ENCODE measurements around the gene EIF2S1.

DNA sequence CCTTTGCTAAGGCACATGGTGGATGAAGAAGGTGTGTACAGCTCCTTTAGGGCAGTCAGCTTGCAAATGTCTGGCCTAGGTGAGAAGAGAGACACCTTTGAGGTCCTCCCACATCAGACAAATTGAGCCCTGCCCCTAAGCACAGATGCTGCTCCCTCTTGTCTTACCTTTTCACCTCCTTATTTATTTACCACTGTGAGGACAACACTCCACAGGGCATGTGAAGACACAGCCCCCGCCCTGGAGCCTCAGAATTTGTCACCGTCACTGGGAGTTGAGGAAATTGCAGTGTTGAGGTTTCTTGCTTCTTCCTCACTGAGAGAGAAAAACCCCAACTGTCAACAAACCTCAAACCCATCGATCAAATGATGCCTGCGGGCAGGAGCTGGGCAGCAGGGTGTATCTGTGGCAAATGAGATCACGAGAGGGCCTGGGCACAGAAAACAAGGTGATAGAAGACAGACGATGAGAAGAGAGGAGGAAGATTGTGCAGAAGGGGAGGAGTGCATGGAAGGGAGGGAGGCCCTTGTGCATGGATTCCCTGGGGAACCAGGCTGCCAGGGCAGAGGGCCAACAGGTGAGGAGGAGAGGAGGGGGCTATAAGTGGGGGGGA lies 30.5 kb upstream of the PLEKHG3 start:
- RRBS, result no CpG with 5 or more reads among the region's 6 CpGs

DNA sequence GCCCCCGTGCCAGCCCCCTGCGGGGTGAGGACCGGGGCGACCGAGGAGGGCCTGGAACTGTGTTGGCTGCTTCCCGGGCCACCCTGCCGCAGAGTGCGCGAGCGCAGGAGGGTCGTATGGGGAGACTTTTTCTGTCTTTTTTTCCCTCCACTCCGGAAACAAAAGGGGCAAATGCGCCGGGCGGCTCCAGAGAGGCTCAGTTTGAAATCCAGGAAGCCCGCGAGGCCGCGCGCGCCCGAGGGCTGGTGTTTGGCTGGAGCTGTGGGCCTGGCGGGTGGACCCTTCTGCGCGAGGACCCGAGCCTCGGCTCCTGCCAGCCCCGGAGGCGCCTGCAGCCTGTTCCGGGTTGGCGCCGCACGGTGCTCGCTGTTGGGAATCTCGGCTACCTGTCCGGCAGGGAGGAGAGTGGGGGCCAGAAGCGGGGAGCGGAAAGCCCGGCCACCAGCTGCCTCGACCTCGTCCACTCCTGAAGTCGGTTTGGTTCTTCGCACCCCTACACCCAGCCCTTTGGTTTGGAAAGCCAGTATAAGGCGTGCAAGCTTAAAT lies 651 bp downstream of the PLEKHG3 start:
- RRBS, result 2% methylated on average over 20 of the region's 44 CpGs

DNA sequence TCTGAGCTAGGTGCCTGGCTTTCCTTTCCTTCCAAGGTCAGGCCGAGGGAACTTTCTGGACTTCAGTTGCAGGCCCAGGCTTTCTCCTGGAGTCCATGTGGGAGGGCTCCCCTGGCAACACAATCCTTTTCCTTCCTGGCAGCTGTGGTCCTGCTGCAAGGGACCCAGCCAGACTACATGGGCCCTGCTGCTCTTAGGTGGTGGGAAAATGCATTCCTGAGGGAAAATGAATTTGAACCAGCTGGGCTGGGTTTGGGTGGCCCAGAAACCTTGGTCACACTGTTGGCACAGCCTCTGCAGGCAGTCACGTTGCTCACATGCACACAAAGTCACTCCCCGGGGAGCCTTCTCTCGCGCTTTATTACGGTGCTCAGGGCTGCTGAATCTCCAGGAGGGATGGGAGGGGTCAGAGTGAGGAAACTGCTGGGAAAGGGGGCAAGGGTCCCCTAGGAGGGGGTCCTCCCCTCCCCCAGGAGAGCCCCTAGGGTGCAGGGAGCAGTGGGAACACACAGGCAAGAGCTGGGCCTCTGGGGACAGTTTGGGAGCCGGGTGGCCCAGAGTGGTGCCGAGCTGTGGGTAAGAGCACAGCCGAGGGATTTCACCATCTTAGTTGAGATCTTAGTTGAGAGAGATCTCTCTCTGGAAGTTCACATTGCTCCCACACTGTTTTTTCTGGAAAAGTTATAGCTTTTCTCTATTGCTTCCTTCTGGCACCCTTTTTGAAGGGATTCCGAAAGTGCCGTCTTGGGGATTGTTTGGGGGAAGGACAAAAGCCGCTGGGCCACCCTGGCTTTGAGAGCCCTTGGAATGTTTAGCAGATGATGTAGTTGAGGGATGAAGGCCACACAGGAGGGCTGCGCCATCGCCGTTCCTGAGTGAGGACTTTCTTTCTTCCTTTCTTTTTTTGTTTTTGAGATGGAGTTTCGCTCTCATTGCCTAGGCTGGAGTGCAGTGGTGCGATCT lies 17.4 kb downstream of the PLEKHG3 start:
- RRBS, result no CpG with 5 or more reads among the region's 17 CpGs

- RRBS, result 85% methylated on average over 2 of the region's 11 CpGs
Measured at GRCh38 chr14:64723982-64724801, 20.0 kb downstream of the PLEKHG3 start.

DNA sequence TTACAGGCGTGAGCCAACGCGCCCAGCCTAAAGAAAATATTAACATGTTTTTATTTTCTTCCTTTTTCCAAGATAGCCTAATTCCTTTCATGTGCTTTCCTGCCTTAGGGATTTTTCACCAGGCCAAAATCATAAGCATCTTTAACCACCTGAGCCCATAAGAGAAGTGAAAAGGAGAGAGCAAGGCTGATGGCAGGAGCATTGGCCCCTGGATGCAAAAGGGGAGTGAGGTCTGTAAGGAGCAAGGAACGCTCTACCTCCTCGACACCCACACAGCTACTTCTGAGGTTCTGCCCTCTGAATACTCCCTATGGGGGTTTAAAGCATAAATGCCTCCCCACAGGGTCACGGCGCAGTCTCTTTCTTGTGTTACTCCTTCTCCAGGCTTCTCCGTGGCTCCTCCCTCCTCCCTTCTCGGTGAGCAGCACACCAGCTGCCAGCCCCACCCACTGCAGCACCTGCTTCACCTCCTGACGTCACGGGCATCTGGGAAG lies 67.4 kb downstream of the SPTB start:
- RRBS, result no CpG with 5 or more reads among the region's 11 CpGs

GRCh38 chr14:64880353-64880995 lies 767 bp upstream of the SPTB start:
- RRBS, result 2% methylated on average over 13 of the region's 39 CpGs

DNA sequence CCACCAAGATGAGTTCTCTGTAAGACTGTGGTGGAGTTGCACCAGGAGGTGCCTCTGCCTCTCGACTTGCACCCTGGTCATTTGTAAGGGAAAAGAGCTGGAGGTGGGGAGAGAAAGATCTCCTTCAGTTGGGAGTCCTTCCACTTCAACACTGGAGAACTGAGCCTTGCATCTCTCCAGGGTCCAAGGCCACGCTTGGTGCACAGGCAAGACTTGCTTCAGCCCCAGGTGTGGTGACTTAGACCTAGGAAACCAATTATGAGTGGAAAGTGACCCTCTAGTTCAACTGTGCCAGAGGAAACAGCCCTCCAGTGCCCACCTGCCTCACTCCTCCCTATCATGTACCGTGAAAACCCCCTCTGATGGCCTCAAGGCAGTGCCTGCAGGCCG lies 40.6 kb downstream of the MAX start:
- RRBS, result no CpG with 5 or more reads among the region's 4 CpGs

GRCh38 chr14:65081105-65081803 lies 21.1 kb downstream of the MAX start:
- RRBS, result no CpG with 5 or more reads among the region's 2 CpGs

DNA sequence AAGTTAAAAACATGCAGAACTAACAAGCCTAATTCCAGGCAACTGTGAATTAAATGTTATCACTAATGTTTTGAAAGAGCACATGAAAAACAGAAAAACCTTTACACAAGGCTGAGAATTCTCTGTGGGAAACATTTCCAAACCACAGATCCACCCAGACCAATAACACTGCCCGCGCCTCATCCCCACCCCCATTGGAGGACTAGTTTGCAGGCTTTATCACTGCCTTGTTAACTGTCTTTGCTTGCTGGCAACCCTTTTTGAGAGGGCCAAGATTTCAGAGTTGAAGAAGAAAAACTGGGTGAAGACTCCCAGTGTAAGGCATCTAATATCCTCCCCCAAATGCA lies 6.0 kb downstream of the MAX start:
- RRBS, result no CpG with 5 or more reads among the region's 2 CpGs

- RRBS, result no CpG with 5 or more reads among the region's 5 CpGs
Measured at GRCh38 chr14:65100479-65101135, 1.7 kb downstream of the MAX start.

- RRBS, result 45% methylated on average over 11 of the region's 29 CpGs
Measured at GRCh38 chr14:65229524-65230597, 127.5 kb upstream of the MAX start.

GRCh38 chr14:65254912-65255313 lies 152.6 kb upstream of the MAX start:
- RRBS, result no CpG with 5 or more reads among the region's 5 CpGs

GRCh38 chr14:65334647-65335399 lies 77.7 kb upstream of the FUT8 start:
- RRBS, result no CpG with 5 or more reads among the region's 9 CpGs

- RRBS, result no CpG with 5 or more reads among the region's 1 CpG
Measured at GRCh38 chr14:66422552-66422885, 63.7 kb upstream of the CCDC196 start.

- RRBS, result no CpG with 5 or more reads among the region's 1 CpG
Measured at GRCh38 chr14:66432221-66432674, 53.9 kb upstream of the CCDC196 start.

- RRBS, result no CpG with 5 or more reads among the region's 1 CpG
Measured at GRCh38 chr14:66841006-66841483, 333.1 kb downstream of the GPHN start.

GRCh38 chr14:67115840-67116295 lies 73.4 kb upstream of the GARIN2 start:
- RRBS, result no CpG with 5 or more reads among the region's 3 CpGs

GRCh38 chr14:67241627-67242208 lies 483 bp downstream of the PALS1 start:
- RRBS, result no CpG with 5 or more reads among the region's 41 CpGs

GRCh38 chr14:67312470-67312726 lies 47.2 kb downstream of the ATP6V1D start:
- RRBS, result no CpG with 5 or more reads among the region's 3 CpGs

- RRBS, result 1% methylated on average over 10 of the region's 35 CpGs
Measured at GRCh38 chr14:67360136-67360643, at the start of gene EIF2S1. Gene EIF2S1 (plus strand): TSS chr14:67360328.

Measured in T47D (cell line).